Skin of body (tissue), 2 donors: Measurements from ENCODE around the genes FLAD1 and LENEP.

- RAMPAGE, long total RNA = no peak
Observed at GRCh38 chr1:154277935-154278271, 5.5 kb downstream of the HAX1 start.

DNA sequence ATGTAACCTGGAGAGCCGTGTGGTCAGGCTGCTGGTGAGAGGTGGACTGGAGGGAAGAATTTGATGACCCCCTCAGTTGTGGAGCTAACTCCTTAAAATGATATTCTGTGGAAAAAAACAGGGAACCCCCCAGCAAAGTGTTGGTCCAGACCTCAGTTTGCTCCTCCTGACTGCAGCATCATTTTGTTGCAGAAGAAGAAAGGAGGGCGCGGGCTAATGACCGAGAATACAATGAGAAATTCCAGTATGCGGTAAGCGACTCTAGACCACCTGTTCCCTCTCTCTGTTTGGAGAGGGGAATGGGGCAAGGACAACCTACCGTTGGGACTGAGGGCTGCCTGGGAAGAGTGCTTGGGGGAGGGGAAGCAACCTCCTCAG, 4.9 kb downstream of the ATP8B2 start:
- RAMPAGE, long total RNA = no peak

DNA sequence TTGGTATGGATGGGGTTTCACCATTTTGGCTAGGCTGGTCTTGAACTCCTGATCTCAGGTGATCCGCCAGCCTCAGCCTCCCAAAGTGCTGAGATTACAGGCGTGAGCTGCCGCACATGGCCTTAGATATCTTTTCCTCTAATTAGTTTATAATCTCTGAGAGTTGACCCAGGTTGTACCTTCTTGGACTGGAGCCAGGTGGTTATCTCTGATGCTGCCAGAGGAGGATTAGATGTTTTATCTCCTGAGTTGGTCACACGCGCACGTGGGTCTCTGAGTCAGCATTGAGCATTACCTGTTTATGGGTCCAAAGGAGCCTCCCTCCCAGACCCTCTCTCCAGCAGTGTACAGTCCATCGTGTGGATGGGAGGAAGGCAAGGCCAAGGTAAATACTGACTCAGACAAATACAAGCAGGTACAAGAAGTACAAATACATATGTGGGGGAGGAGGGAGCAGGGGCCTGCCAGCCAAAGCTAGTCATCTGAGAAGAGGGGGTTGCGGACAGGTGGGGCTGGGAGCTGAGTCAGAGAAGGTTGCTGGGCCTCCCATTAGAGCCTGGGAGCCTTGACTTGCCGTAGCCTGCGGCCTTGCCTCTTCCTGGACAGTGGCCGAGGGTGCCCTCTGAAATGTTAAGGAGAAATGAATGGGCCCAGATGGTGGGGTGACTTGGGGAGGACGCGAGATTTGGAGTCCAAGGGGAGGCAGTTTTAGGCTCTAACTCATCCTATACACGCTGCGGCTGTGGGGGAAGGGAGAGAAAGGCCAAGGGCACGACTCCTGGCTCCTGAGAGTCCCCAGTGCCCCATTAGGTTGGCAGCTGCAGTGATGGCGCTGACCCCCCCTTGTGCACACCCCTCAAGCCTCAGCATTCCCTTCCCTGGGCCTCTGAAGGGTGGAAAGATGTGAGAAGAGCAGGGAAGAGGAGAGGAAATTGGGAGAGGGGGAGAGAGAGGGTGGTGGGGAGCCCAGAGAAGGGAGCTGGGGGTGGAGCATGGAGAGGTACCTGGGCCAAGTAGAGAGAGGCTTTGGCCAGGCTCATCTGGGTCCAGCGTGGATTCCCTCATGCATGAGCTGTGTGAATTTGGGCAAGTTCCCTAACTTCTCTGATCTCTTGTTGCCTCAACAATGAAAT, 13.3 kb downstream of the IL6R start:
- RAMPAGE, long total RNA = no peak

- RAMPAGE, long total RNA = no peak
Observed at GRCh38 chr1:154430211-154430645, 25.1 kb downstream of the IL6R start.

DNA sequence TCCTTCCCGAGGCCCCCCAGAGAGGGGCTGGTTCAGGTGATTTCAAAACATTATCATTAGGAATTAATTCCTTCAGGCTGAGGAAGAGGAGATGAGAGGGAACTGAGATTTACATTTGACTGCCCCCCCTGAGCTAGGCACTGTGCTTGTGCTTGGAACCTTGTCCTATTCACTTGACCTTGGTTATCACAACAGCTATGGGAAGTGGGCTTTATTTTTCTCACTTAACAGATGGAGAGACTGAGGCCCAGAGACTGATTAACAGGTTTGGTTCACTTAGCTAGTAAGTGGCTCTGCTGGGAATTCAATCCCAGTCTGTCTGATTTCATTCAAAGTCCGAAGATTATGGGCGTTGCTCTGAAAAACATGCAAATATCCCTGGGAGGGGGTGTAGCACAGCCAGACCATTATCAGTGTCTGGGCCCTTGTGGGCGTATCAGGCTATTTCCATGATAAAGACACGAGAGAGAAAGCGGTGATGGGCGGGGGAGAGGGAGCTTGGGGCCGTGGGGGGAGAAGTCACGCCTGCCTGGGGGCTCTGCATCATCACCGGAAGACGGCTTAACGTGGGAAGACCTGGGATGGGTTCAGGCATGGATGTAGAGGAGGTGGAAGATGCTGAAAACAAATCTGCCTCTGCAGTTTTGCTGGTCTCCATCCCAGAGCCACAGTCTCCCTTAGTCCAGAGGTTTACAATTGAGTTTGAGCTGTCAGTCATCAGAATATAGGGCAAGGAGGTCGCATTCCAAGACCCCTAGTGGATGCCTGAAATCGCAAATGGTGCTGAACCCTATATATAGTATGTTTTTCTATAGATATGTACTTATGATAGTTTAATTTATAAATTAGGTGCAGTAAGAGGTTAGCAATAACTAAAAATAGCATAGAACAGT, 25.7 kb downstream of the IL6R start:
- RAMPAGE, long total RNA = no peak

- RAMPAGE, long total RNA = no peak
Observed at GRCh38 chr1:154431539-154432190, 26.5 kb downstream of the IL6R start.

GRCh38 chr1:154440989-154441508, 35.9 kb downstream of the IL6R start:
- RAMPAGE, long total RNA = no peak

DNA sequence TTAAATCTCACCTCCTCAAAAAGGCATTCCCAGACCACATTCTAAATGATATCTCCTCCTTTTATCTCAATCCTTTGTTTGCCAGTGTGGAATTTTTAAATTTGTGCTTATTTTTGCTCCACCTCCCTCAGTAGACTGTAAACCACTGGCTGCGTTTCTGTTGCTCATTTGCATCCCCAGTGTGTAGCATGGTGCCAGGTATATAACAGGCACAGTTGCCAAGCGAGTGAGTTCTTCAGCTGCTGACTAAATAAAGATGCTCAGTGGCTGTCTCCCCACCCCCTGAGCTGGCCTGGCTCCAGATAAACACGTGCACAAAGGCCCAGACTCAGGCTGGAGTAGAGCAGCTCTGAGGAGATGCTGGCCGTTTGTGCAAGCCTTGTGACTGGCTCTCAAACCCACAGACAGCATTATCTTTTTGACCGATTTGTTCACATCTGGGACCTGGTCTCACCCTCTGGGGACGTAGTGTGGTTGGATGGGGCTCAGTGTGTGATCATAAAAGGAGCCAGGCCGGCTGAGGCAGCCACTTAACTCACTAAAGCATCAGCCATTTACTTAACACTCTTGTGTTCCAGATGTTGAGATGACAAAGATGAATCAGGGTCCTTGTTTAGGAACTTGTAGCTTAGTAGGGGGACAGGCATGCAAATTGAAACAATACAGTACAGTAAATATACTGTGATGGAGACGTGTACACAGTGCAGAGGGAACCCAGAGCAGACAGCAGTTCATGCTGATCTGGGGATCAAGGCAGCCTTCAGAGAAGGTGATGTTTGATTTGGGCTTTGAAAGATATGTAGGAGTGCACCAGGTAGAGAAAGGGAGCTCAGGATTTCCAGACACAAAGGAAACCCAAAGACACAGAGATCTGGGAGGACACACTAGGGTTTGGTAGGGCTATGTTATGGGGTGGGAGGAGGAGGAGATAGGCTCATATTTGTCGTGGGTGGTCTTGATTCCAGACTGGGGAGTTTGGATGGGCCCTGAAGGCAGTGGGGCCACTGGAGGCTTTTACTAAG, 7.3 kb downstream of the CHRNB2 start:
- RAMPAGE, long total RNA = no peak

- RAMPAGE, long total RNA = no peak
Observed at GRCh38 chr1:154601767-154602799, 5.9 kb downstream of the ADAR start.

DNA sequence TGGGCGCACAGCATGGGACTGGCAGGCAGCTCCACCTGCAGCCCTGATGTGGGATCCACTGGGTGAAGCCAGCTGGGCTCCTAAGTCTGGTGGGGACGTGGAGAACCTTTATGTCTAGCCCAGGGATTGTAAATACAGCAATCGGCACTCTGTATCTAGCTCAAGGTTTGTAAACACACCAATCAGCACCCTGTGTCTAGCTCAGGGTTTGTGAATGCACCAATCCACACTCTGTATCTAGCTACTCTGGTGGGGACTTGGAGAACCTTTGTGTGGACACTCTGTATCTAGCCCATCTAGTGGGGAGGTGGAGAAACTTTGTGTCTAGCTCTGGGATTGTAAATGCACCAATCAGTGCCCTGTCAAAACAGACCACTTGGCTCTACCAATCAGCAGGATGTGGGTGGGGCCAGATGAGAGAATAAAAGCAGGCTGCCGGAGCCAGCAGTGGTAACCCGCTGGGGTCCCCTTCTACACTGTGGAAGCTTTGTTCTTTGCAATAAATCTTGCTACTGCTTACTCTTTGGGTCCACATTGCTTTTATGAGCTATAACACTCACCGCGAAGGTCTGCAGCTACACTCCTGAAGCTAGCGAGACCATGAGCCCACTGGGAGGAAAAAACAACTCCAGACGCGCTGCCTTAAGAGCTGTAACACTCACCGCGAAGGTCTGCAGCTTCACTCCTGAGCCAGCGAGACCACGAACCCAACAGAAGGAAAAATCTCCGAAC, 63.3 kb upstream of the ADAR start:
- RAMPAGE, long total RNA = no peak

- RAMPAGE, long total RNA = no peak
Observed at GRCh38 chr1:154813012-154813944, 56.8 kb downstream of the KCNN3 start.

- RAMPAGE, long total RNA = no peak
Observed at GRCh38 chr1:154835884-154836274, 34.2 kb downstream of the KCNN3 start.

GRCh38 chr1:154837214-154837984, 32.7 kb downstream of the KCNN3 start:
- RAMPAGE, long total RNA = no peak

- RAMPAGE, long total RNA = no peak
Observed at GRCh38 chr1:154941277-154941856, 4.8 kb upstream of the PMVK start.

- RAMPAGE, long total RNA = no peak
Observed at GRCh38 chr1:154968385-154969178, 2.0 kb downstream of the SHC1 start.

GRCh38 chr1:154973521-154974596, 622 bp upstream of the CKS1B start:
- RAMPAGE, long total RNA = no peak

GRCh38 chr1:154975383-154976457, 1.2 kb downstream of the CKS1B start:
- RAMPAGE, long total RNA = no peak

DNA sequence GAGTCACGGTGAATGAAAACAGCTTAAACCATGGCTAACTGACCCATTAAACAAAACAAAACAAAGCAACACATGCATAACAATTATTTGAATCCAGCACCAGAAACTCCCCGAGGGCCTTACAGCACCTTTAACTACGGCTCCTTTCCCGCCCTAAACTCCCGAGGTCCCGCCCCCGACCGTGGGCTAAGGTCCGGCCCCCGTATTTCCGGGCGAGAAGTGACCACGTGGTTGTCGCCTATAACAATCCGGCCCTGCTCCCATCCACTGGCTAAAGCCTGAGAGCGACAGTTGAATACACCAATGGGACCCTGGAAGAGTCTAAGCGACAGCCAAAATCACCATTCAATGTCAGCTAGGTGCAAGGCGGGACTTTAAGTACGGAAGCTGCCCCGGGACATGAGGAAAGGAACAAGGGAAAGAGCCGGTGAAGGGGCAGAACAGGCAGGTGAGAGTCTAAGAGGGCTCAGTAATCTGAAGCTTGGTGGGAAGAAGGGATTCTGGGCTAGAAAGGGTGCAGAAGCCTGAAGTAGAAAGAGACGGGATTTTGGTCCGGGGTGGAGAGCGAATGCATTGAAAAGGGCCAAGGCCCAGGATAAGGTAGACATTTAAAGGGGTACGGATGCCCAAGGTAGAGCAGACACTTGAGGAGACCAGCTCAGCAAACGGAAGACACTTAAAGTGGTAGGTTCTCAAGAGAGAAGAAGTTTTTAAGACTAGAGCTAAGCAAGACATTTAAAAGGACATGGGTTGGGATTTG, at the start of gene FLAD1:
FLAD1 (plus strand) TSS at position 395 of the 760 bp plus-strand sequence.
- RAMPAGE, long total RNA = no peak

- RAMPAGE, long total RNA = no peak
Observed at GRCh38 chr1:154992858-154993678, at the start of gene LENEP. Gene LENEP, plus strand, starts transcription at chr1:154993586.

GRCh38 chr1:154998913-154999584, 3.6 kb upstream of the ZBTB7B start:
- RAMPAGE, long total RNA = no peak